AG09319 (cell line): ENCODE measurements around a stretch of chr6.

- RRBS, result 2% methylated on average over 5 of the region's 36 CpGs
Measured at GRCh38 chr6:2988974-2989438, 10.7 kb upstream of the NQO2 start.

DNA sequence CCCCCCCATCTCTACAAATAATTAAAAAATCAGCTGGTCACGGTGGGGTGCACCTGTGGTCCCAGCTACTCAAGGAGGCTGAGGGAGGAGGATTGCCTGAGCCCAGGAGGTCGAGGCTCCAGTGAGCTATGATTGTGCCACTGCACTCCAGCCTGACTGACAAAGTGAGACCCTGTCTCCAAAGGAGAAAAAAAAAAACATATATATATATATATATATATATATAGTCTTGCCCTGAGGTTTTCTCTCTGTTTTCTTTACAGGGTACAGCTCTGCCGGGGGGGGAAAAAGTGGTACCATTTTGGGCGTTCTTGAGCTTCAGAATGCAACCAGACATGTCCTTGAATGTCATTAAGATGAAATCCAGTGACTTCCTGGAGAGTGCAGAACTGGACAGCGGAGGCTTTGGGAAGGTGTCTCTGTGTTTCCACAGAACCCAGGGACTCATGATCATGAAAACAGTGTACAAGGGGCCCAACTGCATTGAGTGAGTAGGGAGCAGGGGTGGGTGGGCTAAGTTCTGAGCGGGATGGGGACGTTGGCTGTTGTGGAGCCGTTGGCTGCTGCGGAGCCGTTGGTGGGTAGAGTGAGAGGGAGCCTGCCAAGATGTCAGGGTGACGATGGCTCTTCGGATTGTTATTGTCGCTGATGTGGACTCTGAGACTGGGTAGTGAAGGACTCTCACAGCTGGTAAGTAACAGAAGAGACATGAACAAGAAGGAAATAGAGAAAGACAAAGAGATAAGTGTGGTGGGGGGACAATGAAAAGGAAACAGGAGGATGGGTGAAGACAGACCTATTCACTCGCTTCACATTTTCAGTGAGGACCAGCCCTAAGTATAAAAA lies 8.4 kb downstream of the RIPK1 start:
- RRBS, result no CpG with 5 or more reads among the region's 14 CpGs

- RRBS, result no CpG with 5 or more reads among the region's 4 CpGs
Measured at GRCh38 chr6:3079354-3080130, 11.2 kb downstream of the RIPK1 start.

- RRBS, result no CpG with 5 or more reads among the region's 6 CpGs
Measured at GRCh38 chr6:3165965-3166890, 8.9 kb upstream of the TUBB2A start.

GRCh38 chr6:3230753-3231122 lies 3.3 kb upstream of the TUBB2B start:
- RRBS, result no CpG with 5 or more reads among the region's 7 CpGs

DNA sequence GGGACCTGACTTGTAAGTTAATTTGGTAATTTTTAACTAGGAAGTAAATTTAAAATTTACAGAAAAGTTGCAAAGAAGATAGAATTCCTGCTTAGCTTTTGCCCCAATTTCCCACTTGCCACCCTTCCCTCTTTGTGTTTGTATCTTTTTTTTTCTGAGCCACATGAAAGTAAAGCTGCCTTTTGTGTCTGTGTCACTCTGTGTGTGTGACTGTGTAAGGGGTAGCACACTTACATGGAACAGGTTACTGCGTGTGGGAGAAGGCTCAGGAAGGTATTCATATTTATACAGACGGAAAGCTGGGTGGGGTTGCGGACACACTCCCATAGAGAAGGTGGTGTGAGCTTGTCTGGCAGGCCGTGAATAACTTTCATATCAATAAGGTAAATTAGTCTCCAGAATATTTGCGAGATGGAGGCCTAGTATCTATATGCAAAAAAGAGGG lies 6.0 kb downstream of the PSMG4 start:
- RRBS, result no CpG with 5 or more reads among the region's 5 CpGs

DNA sequence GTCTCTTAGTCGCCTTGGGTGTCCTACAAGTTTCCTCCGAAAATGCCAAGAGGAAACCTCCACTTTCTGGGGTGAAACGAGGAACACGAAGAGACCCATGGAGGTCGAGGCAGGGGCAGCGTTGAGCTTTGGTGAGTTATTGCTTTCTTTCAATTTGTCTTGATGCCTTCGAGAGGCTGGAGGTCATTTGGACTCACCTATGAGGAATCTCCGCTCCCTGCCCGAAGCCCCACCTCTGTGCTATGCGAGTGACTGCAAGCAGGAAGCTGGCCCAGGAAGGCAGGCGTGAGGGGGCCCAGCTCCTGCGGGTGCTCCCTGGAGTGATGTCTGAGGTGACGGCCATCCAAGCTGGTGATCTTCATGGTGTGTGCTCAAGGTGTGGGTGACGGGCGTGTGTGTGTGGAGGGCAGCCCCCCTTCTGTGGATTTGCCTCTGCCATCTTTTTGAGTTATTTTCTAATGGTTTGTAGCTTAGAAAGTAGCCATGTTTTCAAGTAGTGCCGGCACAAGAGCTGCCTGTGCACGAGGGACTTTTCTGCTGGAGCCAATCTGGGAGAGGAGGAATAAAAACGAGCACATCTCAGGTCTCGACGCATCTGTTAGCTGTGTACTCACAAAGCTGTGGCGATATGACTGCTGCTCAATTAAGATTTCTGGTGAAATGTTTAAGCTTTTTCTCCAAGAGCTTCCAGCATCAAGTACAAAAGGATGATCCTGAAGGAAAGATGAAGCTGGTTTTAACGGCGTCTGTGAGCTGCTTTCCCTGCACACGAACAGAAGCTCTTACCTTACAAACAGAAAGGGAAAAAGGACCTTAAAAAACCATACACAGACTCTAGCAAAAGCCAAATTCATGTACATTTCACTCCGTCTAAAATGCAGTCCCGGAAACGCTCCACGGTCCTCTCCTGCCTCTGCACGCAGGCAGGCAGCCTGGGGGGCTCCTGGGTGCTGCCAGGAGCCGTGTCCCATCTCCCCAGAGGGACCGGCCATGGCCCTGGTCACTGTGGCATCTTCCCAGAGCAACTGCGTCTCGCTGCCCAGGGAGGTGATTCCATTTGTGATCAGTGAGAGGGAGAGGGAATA lies 13.3 kb downstream of the PSMG4 start:
- RRBS, result no CpG with 5 or more reads among the region's 33 CpGs

DNA sequence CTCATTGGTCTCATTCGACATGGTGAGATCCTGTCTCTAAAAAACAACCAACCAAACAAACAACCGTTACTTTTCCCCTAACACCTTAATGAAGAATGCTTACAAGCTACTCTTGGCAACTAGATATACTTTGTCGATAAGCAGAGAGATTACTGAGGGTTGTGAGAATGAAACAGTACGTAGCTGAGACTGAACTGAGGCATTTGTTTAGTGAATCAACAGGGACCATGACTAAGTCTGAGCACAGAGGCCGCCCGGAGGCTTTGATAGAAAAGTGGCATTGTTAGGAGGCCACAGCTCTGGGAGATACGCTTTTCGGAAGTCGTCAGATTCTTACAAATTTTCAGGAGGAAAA lies 69.3 kb downstream of the PSMG4 start:
- RRBS, result no CpG with 5 or more reads among the region's 9 CpGs

- RRBS, result no CpG with 5 or more reads among the region's 18 CpGs
Measured at GRCh38 chr6:3350900-3351912, 92.5 kb downstream of the PSMG4 start.

GRCh38 chr6:3401598-3402579 lies 55.0 kb downstream of the SLC22A23 start:
- RRBS, result no CpG with 5 or more reads among the region's 6 CpGs

DNA sequence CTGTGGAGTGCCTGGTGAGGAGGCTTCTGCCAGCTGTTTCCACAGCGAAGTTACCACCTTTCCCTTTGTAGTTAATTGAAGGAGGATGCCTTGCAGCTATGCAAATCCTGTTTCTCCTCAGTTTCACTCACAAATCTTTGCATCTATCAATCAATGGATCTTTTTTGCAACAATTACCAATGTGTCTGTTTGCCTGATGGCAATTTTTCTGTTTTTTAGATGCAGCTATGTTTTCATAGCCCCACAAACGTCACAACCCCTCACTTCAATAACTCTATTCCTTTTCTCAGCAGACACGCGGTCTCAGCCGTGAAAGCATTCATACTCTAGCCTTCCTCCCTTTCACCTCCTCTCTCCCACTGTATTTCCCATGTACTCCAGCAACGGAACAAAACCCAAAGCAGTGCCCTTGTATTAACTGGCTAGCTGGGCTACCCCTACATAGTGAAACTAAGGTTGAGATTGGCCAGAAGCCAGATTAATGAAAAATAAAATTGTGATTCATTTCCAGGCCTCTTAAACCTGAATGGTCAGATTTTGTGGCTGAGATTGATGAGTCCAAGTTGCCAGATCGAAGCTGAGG lies 19.5 kb downstream of the PXDC1 start:
- RRBS, result no CpG with 5 or more reads among the region's 7 CpGs

- RRBS, result no CpG with 5 or more reads among the region's 31 CpGs
Measured at GRCh38 chr6:3825563-3826878, 23.2 kb upstream of the FAM50B start.

- RRBS, result no CpG with 5 or more reads among the region's 6 CpGs
Measured at GRCh38 chr6:3838970-3839663, 10.1 kb upstream of the FAM50B start.

GRCh38 chr6:4190748-4191045 lies 55.3 kb upstream of the ECI2 start:
- RRBS, result no CpG with 5 or more reads among the region's 4 CpGs

- RRBS, result no CpG with 5 or more reads among the region's 46 CpGs
Measured at GRCh38 chr6:4281470-4282471, 146.4 kb upstream of the ECI2 start.

GRCh38 chr6:4333854-4334507 lies 198.6 kb upstream of the ECI2 start:
- RRBS, result no CpG with 5 or more reads among the region's 16 CpGs

DNA sequence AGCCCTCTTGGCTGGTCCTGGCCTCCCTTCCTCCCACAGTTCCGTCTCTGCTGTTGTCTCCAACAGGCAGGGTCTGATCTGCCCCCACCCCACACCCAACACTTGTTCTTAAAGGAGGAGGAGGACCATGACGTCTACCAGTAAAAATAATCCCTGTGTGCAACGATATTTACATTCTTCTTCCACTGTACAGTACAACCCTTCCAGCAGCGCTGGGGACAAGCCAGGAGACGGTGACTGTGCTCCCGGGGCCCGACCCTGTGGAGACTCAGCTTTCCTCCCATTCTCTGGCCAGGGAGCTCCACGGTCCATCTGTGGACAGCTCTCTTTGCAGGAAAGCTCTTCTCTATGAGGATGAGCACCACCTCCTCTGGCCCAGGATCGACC lies 115.3 kb upstream of the CDYL start:
- RRBS, result no CpG with 5 or more reads among the region's 9 CpGs

DNA sequence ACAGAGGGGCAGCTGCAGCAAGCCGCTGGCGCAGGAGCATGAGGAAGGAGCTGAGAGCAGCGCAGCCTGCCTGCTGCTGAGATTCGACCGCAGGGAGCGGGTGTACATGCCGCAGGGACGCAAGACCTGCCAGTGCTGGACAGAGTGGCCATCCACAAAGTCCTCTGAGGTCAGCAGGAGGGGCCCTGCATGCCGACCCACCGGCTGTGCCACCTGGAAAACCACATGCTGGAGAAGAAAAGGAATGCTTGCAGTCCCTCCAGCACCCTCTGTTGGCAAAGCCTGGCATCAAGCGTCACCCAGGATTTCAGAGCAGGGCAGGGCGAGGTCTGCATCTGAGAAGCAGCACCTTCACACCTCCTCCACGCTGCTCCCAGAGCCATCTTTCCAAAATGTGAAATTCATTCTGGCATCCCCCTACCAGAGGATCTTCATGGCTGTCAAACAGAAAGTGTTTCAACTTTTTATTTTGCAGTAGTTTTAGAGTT lies 29.8 kb downstream of the CDYL start:
- RRBS, result no CpG with 5 or more reads among the region's 13 CpGs

GRCh38 chr6:5057139-5057488 lies 28.0 kb upstream of the PPP1R3G start:
- RRBS, result no CpG with 5 or more reads among the region's 7 CpGs

GRCh38 chr6:5059262-5059913 lies 25.8 kb upstream of the PPP1R3G start:
- RRBS, result 88% methylated on average over 2 of the region's 9 CpGs